Parietal lobe (tissue), 2 donors: Measurements from ENCODE around the genes CACNG5 and WIPI1.

DNA sequence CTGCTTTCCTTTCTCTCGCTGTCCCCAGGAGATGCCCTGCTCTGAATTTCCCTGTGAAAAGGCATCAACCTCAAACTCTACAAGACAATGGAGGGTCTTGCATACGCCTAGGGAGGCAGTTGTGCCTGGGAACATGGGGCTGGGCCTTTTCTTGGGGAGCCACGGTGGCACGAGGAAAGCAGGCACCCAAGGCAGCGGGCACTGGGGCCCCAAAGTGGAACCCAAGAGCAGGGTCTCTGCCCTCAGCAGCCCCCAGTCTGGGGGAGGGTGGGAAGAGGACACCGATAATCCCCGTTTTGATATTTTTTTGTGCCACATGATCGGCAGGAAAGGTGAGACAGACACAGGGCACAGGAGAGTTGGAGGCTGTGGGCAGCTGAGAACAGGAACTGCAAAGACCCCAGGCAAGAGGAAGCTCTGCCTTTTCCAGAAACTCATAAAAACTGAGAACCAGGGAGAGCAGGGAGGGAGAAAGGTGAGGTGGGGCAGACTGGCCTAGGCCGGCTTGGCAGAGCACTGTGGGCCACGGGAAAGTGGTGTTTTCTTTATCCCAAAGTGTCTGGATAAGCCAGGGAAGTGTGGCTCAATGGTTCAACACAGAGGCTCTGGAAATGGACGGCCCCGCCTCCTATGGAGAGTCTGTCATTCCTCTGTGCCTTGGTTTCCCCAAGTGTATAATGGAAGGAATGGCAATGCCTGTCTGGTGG lies 11.7 kb upstream of the AXIN2 start:
- RAMPAGE, long total RNA: no peak

- RAMPAGE, long total RNA: no peak
Measured at GRCh38 chr17:66223348-66223981, 5.8 kb downstream of the APOH start.

DNA sequence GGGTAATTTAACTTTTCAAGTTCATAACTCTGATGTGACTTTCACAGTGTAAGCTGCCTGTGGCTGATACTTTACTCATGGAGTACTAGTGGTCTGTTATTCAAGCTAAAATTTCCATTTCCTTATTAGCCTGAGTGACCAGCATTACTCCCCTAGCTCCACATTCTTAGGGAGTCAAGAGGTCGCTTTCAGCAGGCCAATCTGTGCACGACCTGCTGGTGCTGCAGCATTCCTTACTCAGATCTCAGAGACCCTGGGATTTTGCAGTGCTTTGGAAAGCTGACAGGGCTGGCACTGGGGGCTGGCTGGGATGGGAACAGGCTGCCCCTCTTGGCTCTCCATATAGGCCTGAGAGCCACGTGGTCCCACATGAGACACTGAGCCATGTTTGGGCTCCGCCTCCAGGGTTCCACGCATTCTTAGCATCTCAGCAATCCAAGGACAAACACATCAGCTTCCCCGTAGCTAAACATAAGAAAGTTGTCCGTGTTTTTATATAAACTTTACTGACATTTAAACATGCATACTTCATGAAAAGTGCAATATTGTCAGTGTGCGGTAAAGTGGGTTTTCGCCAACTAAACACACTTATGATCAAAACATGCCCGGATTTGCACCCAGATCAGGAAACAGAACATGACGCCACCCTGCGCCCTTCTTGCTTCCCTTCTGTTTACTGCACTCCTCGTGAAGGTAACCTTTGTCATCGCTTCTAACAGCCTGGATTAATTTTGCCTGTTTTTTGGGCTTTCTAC lies 254.6 kb upstream of the CACNG5 start:
- RAMPAGE, long total RNA: no peak

DNA sequence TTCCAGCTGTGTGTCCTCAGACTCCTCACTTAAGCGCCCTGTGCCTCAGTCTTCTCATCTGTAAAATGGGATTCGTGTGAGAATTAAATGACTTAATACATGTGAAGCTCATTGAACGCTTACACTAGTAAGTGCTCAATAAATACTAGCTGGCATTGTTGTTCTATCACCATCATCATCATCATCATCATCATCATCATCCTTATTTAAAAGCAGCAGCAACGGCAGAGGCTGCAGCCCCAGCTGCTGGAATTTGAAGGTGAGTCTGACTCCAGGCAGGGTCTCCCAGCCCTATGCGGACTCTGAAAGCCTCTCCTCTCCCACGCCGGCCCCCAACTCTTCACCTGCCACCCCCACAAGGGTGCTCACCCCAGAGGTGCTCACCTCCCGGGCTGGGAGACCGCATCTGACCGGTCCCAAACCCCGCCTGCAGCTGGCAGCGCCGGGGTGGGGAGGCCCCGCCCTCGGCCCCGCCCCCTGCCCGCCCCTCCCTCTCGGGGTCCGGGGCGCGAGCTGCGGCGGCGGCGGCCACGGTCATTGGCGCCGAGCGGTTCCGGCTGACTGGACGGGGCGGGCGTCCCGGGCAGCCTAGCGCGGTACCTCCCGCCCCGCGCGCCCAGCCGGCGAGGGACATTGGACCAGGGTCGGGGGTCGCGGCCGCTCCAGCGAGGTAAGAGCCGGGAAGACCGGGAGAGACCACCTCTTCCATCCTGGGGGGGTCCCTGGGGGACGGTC lies at the start of gene CACNG5:
Gene CACNG5 (plus strand): TSS at position 537 of the 735 bp plus-strand sequence.
- RAMPAGE, long total RNA: no peak

GRCh38 chr17:67357073-67357740 lies 9.2 kb downstream of the PSMD12 start:
- RAMPAGE, long total RNA: no peak

DNA sequence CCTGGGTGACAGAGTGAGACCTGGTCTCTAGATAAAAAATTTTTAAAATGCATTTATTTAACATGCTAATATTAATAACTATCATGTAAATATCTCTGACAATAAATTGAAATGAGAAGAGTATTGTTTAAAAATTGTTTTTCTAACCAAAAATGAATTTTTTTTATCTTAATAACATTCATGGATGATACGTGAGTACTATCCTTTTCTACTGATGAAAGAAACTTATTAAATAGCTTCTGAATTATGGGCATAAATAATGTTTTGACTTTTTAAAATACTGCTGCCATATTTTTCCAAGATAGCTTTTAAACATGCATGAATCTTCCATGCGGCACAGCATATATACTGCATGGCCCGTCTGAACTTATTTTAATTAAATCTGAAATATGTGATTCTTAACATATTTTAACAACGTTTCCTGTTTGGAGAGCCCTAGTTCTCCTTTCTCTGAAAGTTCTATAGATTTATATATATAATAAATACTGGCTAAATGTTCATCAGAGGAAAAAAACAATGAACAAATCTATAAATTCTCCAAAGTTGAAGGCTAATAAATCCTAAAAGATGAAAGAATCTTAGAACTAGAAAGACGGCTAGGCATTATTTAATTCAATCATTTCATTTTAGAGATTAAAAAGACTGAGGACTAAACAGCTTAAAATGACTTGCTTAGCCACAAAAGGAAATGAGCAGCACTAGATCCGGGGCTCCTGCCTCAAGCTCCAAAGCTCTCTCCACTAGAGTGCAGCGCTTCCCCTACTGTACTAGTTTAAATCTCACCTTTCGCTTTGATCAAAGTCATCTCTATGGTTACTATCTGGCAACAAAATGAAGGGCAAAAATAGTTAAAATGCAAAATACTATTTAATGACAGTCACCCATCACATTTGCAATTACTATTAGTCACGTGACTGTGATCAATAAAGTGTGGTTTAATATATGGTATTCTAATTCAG lies 6.8 kb downstream of the PSMD12 start:
- RAMPAGE, long total RNA: no peak

GRCh38 chr17:67398411-67398918 lies 21.4 kb downstream of the PITPNC1 start:
- RAMPAGE, long total RNA: no peak

GRCh38 chr17:67657396-67657622 lies 60.4 kb upstream of the NOL11 start:
- RAMPAGE, long total RNA: no peak

- RAMPAGE, long total RNA: no peak
Measured at GRCh38 chr17:67853828-67854784, 28.8 kb downstream of the BPTF start.

DNA sequence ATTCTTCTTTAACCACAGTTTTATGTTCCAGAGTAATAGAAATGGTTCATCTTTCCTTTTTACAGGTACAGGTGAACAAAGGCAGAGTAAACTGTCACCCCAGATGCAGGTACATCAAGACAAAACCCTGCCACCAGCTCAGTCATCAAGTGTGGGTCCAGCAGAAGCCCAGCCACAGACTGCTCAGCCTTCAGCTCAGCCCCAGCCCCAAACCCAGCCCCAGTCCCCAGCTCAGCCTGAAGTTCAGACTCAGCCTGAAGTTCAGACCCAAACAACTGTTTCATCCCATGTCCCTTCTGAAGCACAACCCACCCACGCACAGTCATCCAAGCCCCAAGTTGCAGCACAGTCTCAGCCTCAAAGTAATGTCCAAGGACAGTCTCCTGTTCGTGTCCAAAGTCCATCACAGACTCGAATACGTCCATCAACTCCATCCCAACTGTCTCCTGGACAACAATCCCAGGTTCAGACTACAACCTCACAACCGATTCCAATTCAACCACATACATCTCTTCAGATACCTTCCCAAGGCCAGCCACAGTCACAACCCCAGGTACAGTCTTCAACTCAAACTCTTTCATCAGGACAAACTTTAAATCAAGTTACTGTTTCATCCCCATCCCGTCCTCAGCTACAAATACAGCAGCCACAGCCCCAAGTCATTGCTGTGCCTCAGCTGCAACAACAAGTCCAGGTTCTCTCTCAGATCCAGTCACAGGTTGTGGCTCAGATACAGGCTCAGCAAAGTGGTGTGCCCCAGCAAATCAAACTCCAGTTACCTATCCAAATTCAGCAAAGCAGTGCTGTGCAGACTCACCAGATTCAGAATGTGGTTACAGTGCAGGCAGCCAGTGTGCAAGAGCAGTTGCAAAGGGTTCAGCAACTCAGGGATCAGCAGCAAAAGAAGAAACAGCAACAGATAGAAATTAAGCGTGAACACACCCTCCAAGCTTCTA lies 50.6 kb downstream of the C17orf58 start:
- RAMPAGE, long total RNA: no peak

DNA sequence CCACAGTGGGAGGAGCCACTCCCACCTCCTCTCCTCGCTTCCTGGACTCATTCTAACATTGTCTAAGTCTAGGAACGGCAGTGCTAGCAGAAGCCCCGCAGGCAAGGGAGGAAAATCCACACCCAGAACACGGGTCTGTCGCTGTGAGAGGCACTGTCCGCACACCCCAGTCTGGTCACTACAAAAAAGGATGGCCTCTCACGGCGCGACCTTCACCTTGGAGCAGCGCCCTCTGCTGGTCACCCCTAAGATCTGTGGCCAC lies 14.8 kb upstream of the C17orf58 start:
- RAMPAGE, long total RNA: no peak

GRCh38 chr17:68029442-68029878 lies 6.1 kb upstream of the KPNA2 start:
- RAMPAGE, long total RNA: no peak

GRCh38 chr17:68295971-68296497 lies 4.7 kb downstream of the ARSG start:
- RAMPAGE, long total RNA: no peak

DNA sequence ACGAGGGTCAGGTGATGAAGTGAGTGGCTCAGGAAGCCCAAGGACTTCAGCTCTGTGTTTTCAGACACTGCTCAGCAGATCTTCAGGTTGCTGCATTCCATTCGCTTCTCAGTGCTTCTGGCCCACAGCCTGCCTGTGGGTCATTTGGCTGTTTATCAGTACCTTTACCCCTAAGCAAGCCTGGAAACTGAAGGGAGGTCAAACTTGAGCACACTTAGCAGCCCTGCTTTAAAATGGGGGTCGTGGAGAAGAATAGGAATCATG lies 11.1 kb downstream of the ARSG start:
- RAMPAGE, long total RNA: no peak

DNA sequence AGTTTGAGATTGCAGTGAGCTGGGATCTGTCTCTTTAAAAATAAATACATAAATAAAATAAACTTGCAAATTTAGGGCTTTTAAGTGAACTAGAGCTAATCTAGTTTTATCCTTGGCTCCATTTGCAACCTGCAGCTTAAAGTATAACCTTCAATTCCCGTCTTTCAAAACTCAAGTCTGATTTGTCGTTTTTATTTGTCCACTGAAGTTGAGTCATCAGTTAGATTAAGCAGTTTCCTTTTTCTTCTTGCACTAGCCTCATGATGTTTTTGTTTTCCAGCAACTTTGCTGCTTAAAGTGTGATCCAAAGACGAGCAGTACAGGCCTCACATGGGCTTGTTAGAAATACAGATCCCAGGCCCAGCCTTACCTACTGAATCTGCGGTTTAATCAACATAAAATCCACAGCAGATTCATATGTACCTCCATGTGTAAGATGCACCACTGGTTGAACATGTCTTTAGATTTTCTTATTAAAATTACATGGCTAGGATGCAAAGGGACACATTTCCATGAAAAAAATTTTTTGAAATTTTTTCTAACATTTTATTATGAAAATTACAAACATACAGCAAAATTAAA lies 13.9 kb downstream of the ARSG start:
- RAMPAGE, long total RNA: no peak

- RAMPAGE, long total RNA: no peak
Measured at GRCh38 chr17:68457014-68457734, at the start of gene WIPI1. TSS of gene WIPI1 (minus strand) at chr17:68457496.

GRCh38 chr17:68461480-68462053 lies 4.3 kb upstream of the WIPI1 start:
- RAMPAGE, long total RNA: no peak

- RAMPAGE, long total RNA: no peak
Measured at GRCh38 chr17:68497983-68498427, 14.2 kb upstream of the PRKAR1A start.

DNA sequence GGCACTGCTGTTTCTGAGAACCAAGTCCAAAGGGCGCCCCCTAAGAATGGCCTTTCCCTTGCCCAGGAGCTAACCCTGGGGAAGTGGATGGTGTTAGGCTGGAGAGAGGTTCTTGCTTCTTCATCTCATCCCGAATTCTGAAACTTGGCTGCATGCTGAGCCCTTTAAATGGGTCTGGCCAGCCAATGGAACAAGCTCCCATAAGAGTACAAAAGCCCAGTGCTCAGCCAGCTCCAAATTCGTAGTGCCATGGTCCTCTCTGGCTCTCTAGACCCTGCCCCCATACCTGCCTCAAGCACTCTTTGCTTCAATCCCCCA lies 25.3 kb downstream of the FAM20A start:
- RAMPAGE, long total RNA: no peak

DNA sequence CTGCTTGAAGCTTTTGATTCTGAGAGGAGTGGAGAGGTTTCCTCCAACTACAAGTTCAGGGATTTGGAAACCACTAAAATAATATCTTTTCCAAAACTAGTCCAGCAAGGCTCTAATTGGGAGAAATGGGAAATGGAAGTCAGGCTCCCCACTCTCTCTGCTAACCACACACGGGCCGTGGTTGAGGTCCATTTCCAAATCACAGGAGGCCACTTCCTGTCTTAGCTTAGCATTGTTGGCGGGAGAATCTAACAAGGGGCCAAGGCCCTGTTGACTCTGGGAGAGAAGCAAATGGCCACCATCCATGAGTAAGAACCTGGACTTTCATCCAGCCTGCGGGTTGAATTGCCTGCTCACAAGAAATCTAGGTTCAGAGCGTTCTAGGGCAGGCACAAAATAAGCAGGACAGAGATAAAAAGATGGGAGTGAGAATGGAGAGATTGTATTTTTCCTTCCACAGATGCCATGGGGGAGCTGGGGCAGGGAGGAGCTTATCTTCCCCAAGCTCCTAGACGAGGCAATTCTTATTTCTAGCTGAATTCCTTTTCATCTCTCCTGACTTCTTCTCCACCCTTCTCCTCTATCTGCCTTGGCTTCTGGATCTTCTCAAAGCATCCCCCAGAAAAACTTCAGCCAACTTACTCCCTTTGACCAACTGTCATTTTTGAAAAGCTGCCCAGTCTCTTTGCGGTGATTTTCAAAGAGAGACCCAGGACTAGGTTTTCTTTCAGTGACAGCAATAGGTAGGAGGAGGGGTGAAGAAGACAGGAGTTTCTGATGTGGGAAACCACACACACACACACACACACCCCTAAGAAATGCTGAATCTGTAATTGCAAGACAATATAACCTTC lies 5.5 kb downstream of the FAM20A start:
- RAMPAGE, long total RNA: no peak